ENCODE measurements around the gene ATXN3L.

DNA sequence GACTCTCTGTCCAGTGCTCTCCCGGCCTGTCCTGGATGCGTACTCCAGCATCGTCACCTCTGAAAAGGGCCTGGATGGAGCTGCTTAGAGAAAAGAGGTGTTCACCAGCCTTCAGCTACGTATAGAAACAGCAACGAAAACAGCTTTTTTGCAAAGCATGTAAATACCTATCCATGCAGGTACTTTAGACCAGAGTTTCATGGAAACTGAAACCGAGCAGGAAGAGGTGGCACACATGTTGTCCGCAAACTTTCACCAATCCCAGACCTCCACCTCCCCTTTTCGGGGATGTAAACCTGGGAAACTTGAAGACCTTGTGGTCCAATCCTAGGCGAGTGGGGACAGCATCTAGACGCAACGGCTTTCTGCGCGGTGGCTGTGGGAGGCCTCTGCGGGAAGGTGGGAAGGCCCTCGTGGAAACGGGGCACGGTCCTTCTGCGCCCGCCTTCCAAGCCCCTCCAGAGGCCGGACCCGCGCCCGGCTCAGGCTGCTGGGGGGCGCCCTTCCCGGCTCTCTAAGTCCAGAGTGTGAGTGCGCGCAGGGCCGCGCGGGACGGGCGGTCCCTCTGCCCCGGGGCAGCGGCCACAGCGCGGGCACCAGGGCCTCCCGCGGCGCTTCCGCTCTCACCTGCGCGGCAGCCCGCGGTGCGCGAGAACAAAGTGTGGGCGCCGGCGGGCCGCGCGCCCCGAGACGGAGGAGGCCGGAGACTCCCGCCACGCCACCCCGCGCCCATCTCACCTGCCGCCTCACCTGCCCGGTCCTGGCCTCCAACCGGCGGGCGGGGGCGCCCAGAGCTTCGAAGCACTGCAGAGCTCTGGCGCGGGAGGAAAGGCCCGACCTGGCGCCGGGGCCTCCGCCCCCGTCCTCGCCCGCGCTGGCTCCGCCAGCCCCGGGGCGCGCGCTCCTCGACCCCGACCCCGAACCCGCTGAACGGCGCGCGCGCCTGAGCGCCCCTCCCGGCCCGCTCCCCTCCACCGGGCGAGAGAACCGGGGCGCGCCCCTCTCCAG lies 751 bp upstream of the SHROOM2 start:
- RAMPAGE, long total RNA, result no peak
- RRBS, result 9% methylated on average over 56 of the region's 98 CpGs

GRCh38 chrX:9927951-9928499 lies 39.1 kb upstream of the CLDN34 start:
- RAMPAGE, long total RNA, result no peak
- RRBS, result no CpG with 5 or more reads among the region's 9 CpGs

- RAMPAGE, long total RNA, result no peak
- RRBS, result no CpG with 5 or more reads among the region's 25 CpGs
These were observed 30.0 kb upstream of the CLDN34 start for GRCh38 chrX:9936987-9937642.

GRCh38 chrX:10010683-10011539 lies 43.8 kb downstream of the CLDN34 start:
- RAMPAGE, long total RNA, result no peak
- RRBS, result no CpG with 5 or more reads among the region's 11 CpGs

DNA sequence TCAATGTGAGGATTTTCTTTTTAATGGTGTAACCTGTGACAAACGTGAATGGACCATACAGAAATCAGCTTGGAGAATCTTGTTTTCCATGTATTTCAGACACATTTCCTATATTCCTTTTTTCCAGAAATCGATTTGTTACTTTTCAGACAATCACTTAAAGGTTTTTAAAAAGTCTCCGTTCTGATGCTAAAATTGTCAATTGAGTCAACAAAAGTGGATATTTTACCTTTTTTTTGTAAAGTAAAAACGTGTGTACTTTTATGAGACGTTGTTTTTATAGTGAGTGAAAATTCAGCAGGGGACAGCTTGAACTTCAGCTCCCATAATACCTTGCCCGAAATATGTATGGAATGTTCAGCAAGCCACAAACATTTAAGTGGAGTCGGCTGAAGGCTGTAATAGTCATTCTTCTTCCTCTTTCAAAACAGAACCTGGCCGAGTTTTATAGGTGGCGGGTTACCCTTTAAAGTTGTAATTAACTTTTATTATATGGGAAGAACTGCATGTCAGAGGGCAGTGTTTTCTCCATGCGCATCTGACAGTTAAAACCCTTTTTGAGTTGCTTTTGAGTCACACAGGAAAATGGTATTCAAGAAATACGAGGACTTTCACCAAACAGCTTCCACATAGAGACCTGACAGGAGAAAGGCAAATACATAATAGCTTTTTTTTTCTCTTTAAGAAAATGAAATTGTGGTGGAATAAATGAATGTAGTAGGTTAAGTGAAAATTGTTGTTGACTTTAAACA lies 50.7 kb downstream of the CLDN34 start:
- RAMPAGE, long total RNA, result no peak
- RRBS, result no CpG with 5 or more reads among the region's 11 CpGs

DNA sequence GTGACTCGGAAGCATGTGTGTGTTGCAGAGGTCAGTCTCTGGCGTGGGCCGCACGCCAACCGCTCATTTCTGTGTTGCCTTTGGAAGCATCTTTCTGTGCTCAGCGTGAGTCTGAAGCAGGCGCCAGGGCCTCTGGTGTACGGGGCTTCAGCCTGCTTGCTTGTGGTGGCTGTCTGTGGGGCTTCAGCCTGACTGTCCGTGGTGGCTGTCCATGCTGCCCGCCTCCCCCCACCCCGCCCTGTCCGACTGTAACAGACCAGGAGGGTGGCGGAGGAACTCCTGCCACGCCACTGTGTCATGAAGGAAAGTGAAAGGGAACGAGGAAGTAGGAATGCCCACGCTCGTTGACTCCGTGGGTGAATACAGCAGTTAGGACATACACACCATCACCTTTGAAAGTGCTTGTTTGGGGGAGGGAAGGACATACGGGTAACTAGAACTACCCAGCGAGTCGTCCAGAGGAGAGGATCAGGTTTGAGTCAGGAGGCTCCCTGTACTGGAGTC lies 14.6 kb upstream of the CLCN4 start:
- RAMPAGE, long total RNA, result no peak
- RRBS, result no CpG with 5 or more reads among the region's 21 CpGs

DNA sequence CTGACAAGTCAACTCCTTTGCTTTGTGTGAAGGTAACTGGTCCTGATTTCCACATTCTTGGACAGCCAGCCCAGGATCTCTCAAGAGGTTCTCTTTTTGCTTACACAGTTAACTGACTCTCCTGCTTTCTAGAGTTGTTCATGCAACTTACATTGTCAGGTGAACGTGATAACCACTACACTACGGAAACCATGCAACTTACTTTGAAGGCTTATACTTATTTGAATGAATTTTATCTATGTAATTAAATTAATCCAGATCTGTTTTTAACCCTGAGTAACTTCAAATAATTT lies 128.8 kb downstream of the CLCN4 start:
- RAMPAGE, long total RNA, result no peak
- RRBS, result no CpG with 5 or more reads among the region's 2 CpGs

- RAMPAGE, long total RNA, result no peak
- RRBS, result no CpG with 5 or more reads among the region's 6 CpGs
These were observed 1.6 kb downstream of the MID1 start for GRCh38 chrX:10618930-10619140.

DNA sequence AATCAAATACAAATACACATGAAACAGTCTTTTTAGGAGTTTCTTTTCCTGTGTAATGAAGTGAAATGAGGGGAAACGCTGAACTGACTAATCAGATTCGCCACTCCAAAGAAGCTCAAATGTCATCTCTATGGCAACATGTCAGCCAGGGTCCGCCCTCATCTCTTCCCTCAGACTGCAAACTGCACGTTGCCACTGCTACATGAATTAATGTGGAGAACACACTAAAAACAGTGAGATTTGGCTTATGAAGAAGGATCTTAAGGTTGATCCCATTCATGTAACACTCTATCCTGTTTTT lies 149.6 kb upstream of the MID1 start:
- RAMPAGE, long total RNA, result no peak
- RRBS, result no CpG with 5 or more reads among the region's 4 CpGs

GRCh38 chrX:10833323-10834024 lies 213.1 kb upstream of the MID1 start:
- RAMPAGE, long total RNA, result no peak
- RRBS, result no CpG with 5 or more reads among the region's 12 CpGs

GRCh38 chrX:11203937-11204541 lies 89.2 kb upstream of the AMELX start:
- RAMPAGE, long total RNA, result no peak
- RRBS, result no CpG with 5 or more reads among the region's 2 CpGs

DNA sequence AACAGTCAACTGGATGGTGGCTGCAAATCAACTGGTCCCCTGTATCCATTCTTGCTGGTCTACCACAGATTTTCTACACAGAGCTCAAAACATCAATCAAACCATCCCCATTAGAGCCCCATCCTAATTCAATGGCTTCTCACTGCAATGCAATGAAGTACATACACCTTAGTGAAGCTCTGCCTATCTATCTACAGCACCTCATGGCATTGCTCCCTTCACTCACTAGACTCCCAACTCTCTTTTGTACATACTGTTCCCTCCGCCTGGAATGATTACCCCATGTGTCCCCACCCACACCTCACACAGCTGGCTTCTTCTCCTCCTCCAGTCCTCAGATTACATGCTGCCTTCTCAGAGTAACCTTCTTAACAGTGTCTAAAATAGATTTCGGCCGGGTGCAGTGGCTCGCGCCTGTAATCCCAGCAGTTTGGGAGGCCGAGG lies 46.9 kb downstream of the AMELX start:
- RAMPAGE, long total RNA, result no peak
- RRBS, result no CpG with 5 or more reads among the region's 6 CpGs

GRCh38 chrX:11370440-11370982 lies 77.3 kb downstream of the AMELX start:
- RAMPAGE, long total RNA, result no peak

DNA sequence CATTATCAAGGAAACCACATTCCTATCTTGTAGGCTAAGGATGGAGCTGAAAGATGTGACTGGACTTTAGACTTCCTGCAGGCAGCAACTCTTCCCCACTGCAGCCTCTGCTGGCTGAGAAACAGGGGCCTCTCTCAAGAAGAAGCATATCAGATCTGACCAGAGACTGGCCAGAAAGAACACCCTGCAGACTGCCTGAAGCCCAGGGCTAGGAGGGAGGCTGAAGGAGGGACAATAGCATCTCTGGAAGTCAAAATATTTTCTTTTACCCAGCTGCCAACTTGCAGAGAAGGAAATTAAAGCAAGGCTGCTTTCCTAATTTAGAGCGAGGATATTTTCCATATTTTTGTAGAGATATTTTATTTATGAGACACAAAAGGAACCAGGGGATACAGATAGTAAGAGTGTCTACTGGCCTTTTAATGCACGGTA lies 168.5 kb downstream of the AMELX start:
- RAMPAGE, long total RNA, result no peak
- RRBS, result no CpG with 5 or more reads among the region's 2 CpGs

DNA sequence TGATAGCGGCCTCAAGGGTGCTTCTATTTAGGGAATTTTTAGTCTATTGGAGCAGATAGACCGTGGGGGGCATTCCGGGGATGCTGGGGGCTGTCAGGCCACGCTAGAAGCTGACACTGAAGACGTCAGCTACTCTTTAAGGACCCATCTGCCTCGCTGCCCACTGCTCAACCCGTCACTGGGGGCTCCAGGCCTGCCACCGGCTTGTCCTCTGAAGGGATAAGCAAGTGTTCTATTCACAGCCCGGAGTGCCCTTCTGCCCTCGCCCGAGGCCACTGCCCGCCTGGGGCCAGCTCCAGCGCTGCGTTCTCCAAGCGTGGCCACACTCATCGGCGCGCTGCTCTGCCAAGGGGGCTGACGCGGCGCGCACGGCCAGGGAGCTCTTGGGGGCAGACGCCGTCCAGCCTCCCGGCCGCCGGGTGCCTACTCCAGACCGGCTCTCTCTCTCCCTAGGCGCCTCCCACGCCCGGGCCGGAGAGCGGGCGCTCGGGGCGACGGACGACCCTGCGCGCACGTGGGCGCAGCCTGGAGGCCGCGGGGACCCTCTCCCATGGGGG lies 556 bp upstream of the MSL3 start:
- RAMPAGE, long total RNA, result no peak
- RRBS, result 46% methylated on average over 1 of the region's 45 CpGs

DNA sequence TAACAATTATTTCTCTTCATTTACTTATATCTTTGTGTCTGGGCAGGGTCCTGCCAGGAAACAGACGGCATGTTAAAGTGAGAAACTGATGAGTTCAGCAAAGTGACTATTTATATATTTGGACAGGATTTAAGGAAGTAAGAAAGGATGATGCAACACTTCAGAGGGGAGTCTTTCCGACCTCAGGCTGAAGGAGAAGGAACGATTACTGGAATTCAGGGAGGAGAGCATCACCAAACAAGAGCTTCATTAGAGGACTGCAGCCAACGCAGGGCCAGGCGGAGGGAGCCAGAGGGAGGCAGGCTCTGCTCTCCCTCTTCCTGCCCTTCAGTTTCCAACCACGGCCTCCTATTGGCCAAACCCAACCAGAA lies 1.5 kb upstream of the TLR7 start:
- RAMPAGE, long total RNA, result no peak
- RRBS, result no CpG with 5 or more reads among the region's 6 CpGs

DNA sequence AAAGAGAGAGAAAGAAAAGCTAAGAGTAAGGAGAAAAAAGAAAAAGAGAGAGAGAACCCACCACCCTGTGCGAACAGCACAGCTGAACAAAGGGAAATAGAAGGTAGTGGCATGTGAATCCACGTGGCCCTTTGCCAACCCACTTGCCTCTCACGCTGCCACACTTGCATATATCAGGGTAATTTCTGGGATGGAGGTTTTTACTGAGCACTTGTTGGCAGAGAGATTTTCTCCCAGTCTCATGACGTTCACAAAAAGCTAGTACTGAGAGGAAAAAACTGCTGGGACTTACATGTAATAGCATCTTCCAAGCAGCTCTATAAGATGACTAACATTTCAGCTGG lies 31.1 kb downstream of the TMSB4X start:
- RAMPAGE, long total RNA, result no peak
- RRBS, result no CpG with 5 or more reads among the region's 4 CpGs

DNA sequence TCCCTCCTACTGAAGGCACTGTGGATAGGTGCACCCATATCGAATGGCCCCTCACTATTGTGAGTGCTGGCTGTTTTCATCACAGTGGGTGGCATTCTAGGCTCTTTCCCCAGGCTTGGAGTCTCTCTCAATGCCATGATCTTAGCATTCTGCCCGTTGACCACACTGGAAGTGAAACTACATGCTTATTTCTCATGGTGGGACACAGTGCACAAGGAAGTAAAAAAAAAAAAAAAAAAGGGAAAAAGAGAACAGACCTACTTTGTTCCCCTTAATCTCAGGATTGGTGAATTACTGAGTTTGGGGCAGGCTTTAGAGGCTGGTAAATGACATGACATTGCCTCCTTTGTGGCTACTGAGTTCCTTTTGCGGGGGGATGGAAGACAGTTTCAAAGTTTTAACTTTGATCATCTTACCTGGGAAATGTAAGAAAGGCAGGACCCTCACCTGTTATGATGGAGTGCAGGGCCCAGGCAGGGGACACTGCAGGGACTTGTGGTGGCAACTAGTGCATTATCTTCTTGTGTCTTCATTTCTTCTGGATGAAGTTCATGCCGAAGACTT lies 28.5 kb downstream of the FAM9C start:
- RAMPAGE, long total RNA, result no peak
- RRBS, result no CpG with 5 or more reads among the region's 4 CpGs

DNA sequence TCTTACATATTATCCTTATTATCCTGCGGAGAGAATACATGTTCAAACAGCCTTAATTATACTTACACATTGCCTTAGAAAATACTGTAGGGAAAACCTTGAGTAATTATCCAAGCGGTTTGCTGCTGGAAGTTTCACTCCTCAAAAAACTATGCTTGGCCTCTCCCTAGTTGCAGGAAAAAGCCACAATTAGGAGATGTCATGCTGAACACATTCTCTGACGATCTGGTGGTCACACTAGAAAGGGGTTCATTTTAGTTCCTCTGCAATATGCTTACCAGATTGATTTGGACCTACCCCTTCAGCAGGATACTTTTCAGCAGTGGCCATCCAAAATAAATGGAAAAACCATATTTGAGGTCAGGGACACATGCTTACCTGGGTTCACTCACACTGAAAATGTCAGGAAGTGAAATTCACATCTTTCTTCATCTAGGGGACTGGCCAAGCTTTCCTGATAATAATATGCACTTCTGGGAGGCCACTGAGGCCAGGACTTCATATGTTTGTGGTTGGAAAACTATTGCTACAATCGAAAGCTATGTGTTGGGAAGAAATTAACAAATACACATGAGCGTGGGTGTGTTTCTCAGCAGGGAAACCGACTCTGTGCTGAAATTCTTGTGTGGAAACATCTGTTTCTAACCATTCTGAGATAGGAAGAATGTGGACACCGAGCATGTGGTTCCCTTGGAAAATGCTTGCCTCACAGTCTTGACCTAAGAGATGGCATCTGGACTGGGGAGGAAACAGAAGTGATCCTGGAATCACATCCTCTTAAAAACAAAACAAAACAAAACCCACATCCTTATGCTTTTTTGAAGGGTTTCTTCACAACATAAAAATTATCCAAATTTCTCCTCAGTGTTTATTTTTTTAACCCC lies 68.8 kb downstream of the ATXN3L start:
- RAMPAGE, long total RNA, result no peak
- RRBS, result no CpG with 5 or more reads among the region's 7 CpGs

DNA sequence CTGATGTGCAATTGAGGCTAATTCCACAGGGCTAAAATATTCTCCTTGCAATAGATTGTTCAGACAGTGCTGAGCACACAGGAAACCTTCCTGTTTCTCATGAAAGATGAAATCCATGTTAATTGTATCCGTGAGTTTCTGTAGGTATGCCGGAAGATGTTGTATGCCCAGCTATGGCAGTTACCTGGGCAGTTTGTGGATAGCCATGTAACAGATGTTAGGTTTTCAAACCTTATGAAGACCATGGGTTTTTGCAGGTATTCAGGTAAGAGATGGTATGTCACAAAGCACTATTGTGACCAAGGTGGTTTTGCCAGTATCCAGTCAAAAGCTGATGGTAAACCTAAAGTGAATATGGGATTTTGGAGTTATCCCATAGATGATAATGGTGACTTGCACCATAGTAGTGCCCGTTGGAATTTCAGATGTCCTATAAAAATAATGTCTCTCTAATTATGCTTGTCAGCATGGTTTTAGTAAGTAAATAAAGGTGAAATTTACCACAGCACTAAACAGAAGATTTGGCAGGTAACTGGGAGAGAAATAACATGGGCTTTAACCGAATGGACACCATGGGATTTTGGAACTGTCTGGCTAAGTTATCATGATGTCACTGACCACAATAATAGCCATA lies at the start of gene ATXN3L:
TSS of gene ATXN3L (minus strand) at position 236 of the 634 bp plus-strand sequence.
- RAMPAGE, long total RNA, result no peak
- RRBS, result no CpG with 5 or more reads among the region's 4 CpGs